Parotid gland (tissue), 1 donor: ENCODE results near the gene EGFR.

DNA sequence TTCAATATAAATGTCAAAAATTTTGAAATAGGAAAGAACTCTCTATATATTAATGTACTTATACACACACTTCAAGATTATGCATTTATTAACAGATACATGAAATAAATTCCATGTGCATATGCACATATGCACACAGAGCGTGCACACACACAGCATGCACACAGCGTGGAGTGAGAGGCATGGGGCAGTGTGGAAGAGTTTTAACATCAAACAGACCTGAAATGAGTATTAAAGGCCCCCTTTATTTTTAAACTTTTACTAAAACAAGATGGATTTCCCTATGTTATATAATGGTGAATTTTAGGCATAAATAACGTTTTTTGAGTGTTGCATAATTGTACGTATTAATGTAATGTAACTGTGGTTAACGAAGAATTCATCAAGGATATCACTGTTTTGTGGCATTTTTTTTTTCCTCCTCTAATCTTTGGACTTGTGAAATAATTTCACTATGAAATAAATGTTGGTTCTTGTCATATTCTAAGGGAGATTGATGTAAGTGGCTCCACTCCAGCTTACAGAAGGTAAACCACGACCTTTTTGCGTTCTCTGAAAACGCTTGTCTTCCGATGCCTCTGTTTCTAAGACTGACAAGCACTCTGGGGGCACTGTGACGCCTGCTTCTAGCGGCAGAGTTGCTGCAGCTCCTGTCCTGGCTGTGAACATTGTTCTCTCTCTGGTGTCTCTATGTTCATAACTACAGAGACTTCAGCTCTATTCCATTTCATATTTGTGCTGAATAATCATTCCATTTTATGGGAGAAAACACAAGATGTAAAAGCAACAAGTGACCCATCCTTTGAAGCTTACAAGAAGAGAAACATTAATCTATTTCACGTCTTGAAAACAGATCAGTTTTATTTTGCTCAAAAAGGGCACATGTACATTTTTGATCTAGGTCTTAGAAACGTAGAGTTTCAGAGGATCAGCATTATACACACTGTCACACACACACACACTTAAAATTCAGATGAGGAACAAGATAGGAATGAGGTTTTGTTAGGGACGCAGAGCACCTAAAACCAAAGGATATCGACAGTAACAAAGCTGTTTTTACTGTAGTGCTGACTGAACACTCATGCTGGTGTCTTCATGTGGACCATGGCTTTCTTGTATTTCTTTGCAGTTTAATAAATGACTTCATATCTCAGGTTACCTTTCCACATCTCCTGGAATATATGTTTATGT lies 2.7 kb downstream of the IKZF1 start:
- PRO-cap, result no peak

GRCh38 chr7:50496961-50497375 lies 46.8 kb upstream of the FIGNL1 start:
- PRO-cap, result no peak

- PRO-cap, result no peak
Measured at GRCh38 chr7:50507834-50508665, 57.2 kb downstream of the DDC start.

DNA sequence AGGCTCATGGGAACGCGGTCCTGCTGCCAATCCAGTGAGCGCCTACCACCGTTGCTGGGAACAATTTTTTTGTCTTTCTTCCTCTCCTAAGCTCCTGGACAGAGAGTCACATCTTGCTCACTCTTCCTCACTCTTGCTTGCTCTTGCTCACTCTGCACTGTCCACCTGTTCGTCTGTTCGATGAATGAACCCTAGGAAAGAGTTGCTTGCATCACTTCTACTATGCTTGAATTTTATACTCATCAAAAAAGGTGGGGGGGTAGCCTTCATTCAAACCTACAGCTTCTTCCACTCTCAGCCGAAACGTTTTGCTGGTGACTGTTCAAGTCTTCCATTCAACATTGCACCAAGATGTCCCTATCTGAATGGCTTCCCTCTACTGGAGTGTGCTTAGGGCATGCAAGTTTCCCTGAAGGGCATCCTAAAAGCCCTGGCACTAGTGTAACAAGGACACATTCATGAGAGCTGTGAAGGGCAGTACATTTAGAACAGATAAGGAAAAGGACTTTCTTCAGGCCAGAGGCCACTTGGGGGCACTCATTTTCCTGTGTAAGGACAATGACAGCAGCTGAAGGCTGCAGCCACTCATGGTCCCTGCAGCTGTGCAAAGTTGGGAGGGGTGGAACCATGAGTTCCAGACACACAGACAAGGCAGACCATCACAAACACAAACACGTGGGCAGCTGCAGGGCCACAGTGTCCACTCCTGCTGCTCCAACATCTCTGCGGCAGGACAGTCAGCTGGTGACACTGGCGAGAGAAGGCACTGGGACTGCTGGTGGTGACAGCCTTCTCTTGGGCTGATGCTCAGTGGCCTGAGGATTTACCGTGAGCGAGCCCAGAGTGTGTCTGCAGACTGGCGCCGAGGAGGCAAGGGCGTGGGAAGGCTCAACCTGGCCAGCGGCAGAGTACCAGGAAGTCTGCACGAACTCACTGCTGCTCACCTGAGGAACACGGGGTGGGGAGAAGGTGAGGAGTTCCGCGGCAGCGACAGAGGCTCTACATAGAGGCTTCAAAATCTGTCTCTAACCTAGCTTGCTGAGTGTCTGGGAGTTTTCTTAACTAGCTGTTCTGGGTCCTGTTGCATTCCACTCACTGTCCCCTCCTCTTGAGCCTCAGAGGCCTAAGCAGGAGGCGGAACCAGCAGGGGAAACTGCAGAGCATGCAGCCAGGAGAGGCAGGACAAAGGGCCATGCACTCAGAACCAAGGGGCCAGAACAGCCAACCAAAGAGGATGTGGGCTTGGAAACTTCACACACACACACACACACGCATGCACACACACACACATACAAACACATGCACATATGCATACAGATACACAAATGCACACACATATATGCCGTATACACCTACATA lies 76.3 kb upstream of the DDC start:
- PRO-cap, result no peak

DNA sequence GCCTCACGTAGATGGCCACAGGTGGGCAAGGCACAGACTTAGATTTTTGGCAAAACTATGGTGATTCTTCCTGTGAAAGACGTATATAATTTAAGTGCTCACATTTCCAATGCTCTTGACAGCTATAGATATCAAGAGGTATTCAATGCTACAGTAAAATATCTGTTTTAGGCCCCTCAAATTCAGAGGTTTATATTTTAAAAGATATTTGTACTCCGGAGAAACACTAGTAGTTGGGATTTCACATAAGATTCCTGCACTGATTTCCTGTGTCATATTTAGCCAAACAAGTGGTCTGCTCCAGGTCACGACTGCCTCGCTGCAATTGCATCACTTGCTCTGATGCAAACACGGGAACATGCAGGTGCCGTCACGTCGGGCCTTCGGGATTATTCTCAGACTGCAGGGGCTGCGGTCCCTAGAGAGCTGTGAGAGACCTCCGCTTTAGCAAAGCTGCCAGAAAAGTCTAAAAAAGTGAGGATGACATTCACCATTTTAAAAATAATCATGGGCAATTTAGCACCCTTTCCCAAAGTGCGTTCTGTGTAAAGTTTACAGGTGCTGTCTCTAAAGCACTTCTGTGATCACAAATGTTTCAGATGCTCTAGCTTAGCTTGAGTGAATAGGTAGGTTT lies 93.4 kb upstream of the DDC start:
- PRO-cap, result no peak

- PRO-cap, result unidirectional peak, plus-strand start at chr7:50721387
Measured at GRCh38 chr7:50720869-50721686, 61.6 kb downstream of the GRB10 start.

- PRO-cap, result no peak
Measured at GRCh38 chr7:50723969-50724418, 58.7 kb downstream of the GRB10 start.

DNA sequence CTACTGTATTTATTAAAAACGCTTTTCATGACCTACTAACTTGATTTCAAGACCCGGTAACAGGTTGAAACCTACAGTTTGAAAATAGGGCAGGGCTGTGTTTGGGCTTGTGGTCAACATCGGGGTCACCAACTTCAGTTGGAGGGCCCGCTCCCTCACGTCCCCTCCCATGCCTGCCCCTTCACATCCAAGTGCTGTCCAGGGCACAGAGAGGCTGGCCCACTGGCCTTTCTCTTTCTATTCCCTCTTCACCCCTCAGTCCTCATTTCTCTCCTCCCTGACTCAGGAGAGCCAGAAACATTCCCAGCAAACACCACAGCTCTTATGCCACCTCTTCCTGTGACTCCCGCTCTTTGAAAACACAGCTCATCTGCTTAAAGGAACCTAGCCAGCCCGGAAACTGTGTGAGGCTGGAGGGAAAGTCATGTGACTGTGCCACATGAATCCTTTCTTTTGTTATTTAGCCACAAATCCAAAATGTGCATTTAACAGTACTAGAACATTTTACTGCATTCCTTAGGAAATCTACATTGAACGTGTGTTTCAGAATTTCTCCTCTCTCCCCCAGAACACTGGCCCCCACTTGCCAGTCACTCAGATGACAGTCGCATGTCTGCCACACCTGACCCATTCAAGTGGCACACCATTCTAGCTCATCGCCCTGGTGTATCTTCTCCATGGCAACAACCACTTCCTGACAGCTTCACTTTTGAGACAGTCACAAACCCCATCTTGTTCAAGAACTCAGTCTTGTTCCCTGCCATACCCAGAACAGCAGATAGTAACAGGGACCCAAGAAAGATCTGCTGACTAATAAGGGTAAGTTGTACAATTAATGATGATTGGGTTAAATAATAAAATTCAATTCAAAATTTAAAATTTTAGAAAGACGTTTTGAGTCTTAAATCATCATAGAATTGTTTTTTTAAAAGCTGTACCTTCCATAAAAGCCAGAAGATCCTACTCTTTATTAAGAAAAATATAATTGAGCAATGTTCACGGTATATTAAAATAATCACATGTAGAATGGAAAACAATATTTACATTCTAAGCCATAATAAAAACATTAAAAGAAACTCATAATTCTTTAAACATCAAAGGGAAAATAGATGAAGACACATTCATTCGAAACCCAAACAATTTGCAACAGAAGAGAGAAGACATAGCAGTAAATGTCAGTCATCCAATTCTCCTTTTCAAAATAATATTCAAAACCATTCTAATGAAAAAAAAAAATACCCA lies 42.7 kb downstream of the GRB10 start:
- PRO-cap, result no peak

GRCh38 chr7:51289658-51290504 lies 26.7 kb downstream of the COBL start:
- PRO-cap, result no peak

DNA sequence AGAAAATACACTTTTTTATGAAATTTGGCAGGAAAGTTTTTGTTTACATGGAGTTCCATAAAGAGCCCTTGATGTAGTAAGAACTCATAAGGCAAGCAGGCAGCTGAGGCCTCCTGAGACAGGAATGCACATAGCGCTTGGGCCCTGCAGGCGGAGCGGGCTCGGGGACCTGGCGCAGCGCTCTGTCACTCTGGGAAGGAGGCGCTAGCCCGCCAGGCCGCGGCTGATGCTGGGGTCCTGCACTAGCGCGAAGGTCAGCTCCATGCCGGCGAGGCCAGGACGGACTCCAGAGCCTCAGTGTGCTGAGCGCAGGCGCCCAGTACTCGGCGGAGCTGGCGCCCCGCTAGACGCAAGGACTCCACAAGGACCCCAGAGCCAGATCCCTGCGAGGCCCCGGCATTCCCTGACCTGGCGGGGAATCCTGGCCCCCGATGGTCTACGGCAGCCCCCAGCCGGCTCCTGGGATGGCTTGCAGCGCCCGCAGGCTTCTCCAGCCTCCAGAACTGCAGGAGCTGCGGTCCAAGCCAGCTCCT lies 761.7 kb upstream of the POM121L12 start:
- PRO-cap, result no peak

DNA sequence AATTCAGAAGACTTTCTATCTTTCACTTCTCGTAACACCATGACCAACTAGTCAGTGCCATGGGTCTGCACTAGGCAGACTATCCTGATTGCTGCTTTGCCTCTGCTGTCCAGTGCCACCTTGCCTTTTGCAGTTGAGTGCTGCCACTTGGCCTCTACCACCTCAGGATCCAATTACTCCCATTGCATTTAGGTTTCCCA lies 161.4 kb upstream of the POM121L12 start:
- PRO-cap, result no peak

DNA sequence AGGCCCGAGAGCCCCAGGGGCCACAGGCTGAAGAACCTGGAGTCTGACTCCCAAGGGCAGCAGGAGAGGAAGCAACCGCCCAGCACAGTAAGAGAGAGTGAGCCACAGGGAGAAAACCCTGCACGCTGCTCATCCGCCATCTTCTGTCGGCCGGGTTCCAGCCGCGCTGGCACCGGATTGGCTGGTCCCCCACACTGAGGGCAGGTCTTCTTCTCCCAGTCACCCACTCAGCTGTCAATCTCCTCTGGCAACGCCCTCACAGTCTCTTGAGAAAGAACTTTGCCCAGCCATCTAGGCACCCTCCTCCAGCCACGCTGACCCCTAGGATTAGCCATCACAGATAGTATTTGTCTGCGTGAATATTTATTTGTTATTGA lies 730.4 kb upstream of the VSTM2A start:
- PRO-cap, result no peak

GRCh38 chr7:54542967-54543459 lies 838 bp downstream of the VSTM2A start:
- PRO-cap, result no peak

GRCh38 chr7:55018407-55019387 lies at the start of gene EGFR:
Gene EGFR (plus strand): TSS chr7:55019017.
- PRO-cap, result unidirectional peak, plus-strand start at chr7:55018727; bidirectional peak, plus-strand start at chr7:55018829, minus-strand start at chr7:55018835; bidirectional peak, plus-strand start at chr7:55019017, minus-strand start at chr7:55018928; bidirectional peak, plus-strand start at chr7:55019511, minus-strand start at chr7:55019332

GRCh38 chr7:55026511-55027368 lies 7.9 kb downstream of the EGFR start:
- PRO-cap, result no peak

GRCh38 chr7:55052535-55053266 lies 33.9 kb downstream of the EGFR start:
- PRO-cap, result no peak

- PRO-cap, result no peak
Measured at GRCh38 chr7:55066331-55067248, 47.8 kb downstream of the EGFR start.

DNA sequence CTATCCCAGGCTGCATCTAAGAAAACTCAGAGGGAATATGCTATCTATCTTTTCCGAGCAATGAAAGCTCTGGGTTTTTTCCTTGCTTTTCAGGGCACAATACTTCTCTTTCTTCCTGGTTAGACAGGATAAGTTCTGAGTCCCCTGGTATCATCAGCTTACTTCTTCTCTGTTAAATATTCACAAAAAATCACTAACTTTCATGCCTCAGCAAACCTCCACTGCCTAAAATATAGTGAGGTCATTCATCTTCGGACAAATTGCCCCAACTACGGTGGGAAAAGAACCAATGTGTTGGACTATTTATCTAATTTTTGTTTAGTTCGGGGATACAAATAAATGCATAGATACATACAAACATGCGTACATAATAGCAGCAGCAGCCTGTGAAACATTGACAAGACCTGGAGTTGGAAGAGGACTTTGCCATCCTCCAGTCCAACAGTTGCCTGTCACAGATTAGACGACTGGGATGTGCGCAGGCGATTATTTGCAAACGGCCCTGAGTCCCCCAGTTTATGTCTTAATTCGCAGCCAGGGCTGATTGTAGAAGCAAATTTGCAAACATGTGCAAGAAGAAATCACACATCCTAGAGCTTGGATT lies 51.5 kb downstream of the EGFR start:
- PRO-cap, result no peak

- PRO-cap, result no peak
Measured at GRCh38 chr7:55128888-55129457, 110.2 kb downstream of the EGFR start.

DNA sequence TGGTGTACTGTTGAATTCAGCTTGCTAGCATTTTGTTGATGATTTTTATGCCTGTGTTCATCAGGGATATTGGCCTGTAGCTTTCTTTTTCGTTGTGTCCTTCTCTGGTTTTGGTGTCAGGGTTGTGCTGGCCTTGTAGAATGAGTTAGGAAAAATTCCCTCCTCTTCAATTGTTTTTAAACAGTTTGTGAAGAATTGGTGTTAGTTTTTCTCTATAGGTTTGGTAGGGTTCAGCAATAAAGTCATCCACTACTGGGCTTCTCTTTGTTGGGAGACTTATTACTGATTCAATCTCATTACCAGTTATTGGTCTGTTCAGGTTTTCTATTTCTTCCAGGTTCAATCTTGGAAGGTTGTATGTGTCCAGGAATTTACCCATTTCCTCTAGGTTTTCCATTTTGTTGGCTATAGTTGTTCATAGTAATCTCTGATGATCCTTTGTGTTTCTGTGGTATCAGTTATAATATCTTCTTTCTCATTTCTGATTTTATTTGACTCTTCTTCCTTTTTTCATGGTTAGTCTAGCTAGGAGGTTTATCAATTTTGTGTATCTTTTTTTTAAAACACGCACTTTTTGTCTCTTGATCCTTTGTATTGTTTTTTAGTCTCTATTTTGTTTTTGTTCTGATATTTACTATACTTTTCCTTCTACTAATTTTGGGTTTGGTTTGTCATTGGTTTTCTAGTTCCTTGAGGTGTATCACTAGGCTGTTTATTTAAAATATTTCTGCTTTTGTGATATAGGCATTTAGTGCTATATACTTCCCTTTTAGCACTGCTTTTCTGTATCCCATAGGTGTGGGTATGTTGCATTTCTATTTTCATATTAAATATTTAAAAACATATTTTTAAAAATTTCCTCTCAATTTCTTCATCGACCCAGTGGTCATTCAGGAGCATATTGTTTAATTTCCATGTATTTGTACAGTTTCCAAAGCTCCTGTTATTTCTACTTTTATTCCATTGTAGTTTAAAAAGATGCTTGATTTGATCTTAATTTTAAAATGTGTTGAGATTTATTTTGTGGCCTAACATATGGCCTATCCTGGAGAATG lies 94.4 kb downstream of the LANCL2 start:
- PRO-cap, result no peak